ENCODE measurements around the gene H4C1.

DNA sequence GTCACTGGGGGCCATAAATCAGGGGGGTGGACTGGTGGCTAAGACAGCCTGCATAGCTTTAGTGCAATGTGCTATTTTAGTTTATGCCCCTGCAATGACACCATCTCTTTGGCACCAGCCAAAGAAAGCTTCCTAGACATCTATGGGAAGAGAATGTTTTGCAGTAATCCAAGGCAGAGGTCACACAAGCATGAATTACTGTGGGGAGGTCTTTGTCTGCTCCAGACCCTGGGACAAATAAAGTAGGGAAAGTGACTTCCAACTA lies 5.4 kb downstream of the RIPOR2 start:
- PRO-cap = no peak

DNA sequence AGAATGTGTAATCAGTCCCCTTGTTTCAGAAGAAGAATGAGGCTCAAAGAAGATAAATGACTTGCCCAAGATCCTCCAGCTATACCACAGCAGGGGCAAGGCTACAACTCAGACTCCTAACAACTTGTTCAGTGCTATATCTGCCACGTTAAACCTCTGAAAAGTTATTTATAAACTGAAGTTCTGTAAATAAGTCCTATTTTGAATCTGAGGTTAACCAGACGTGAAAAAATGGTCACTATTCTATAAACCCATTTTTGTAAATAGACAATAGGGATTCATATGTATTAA lies 2.9 kb downstream of the RIPOR2 start:
- PRO-cap = no peak

DNA sequence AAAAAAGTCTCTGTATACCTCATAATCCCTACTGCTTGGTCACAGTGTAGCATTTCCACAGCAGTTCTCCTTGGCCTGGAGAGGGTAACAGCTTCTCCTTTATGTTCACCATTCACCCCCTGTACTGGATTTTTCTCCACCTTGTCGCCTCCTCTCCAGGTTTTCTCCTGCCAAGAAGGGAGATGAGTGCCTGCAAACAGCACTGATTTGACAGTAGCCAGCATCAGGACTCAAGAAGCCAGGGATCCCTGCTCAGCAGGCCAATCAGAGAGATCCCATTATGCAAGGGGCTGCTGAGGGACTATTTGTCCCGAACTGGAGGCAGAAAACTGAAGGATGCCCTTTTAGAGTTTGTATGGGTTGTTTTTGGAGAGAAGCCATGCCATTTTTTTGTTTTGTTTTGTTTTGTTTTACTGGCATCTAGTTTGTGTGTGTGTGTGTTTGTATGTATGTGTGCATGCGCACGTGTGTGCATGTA lies 68.6 kb upstream of the RIPOR2 start:
- PRO-cap = no peak

GRCh38 chr6:25035889-25036620 lies 100.3 kb upstream of the RIPOR2 start:
- PRO-cap = no peak

- PRO-cap = bidirectional peak, plus-strand start at chr6:25088819, minus-strand start at chr6:25088553
Measured at GRCh38 chr6:25088300-25088902, 152.6 kb upstream of the RIPOR2 start.

- PRO-cap = no peak
Measured at GRCh38 chr6:25139453-25140109, 139.6 kb upstream of the CARMIL1 start.

GRCh38 chr6:25169510-25170355 lies 109.4 kb upstream of the CARMIL1 start:
- PRO-cap = no peak

- PRO-cap = no peak
Measured at GRCh38 chr6:25178341-25178944, 100.7 kb upstream of the CARMIL1 start.

GRCh38 chr6:25218126-25218854 lies 60.9 kb upstream of the CARMIL1 start:
- PRO-cap = no peak

GRCh38 chr6:25278450-25278864 lies 717 bp upstream of the CARMIL1 start:
- PRO-cap = no peak

- PRO-cap = no peak
Measured at GRCh38 chr6:25280518-25280749, 1.3 kb downstream of the CARMIL1 start.

GRCh38 chr6:25287565-25288177 lies 8.5 kb downstream of the CARMIL1 start:
- PRO-cap = no peak

GRCh38 chr6:25451904-25452656 lies 172.9 kb downstream of the CARMIL1 start:
- PRO-cap = no peak

DNA sequence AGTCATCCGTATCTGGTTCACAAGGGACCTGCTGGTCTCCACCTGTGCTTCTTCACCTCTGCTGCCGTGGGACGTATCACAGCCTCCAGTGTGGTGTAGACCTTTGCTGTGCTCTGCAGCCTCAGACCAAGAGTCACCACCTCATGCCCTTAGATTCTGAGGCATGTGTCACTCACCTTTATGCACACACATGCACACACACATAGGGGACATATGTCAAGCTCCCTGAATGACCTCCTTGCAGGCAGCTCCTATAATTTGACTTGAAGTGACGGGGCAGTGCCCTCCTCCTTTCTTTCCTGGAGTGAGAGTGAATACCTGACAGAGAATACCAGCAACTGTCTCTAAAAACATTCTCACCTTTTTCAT lies 3.4 kb downstream of the SLC17A4 start:
- PRO-cap = no peak

GRCh38 chr6:25781881-25782445 lies 27.4 kb downstream of the SLC17A4 start:
- PRO-cap = no peak

GRCh38 chr6:25876236-25876688 lies 2.2 kb upstream of the SLC17A3 start:
- PRO-cap = no peak

GRCh38 chr6:26019644-26019784 lies 737 bp upstream of the H3C1 start:
- PRO-cap = no peak

- PRO-cap = bidirectional peak, plus-strand start at chr6:26021124, minus-strand start at chr6:26021184; bidirectional peak, plus-strand start at chr6:26021586, minus-strand start at chr6:26021360; bidirectional peak, plus-strand start at chr6:26021649, minus-strand start at chr6:26021827; bidirectional peak, plus-strand start at chr6:26021925, minus-strand start at chr6:26021945
Measured at GRCh38 chr6:26021034-26021993, at the start of gene H4C1. TSS of gene H4C1 (plus strand) at chr6:26021649.

DNA sequence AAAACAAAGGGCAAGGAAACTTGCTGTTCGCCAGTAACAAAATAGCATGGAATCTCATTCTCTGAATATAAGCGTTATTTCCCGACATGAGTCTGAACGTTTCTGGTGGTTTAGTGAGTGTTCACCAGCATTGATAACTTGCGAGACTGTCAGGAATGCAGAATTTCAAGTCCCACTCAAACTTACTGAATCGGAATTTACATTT lies 369 bp upstream of the H3C3 start:
- PRO-cap = bidirectional peak, plus-strand start at position 130 of the sequence, minus-strand start at position 104 of the sequence

GRCh38 chr6:26055434-26056162 lies 672 bp downstream of the H1-2 start:
- PRO-cap = bidirectional peak, plus-strand start at chr6:26055577, minus-strand start at chr6:26055334; bidirectional peak, plus-strand start at chr6:26055920, minus-strand start at chr6:26056036

Data from A673 (cell line).